SP-49 (cell line): ENCODE results near the gene DAB1.

DNA sequence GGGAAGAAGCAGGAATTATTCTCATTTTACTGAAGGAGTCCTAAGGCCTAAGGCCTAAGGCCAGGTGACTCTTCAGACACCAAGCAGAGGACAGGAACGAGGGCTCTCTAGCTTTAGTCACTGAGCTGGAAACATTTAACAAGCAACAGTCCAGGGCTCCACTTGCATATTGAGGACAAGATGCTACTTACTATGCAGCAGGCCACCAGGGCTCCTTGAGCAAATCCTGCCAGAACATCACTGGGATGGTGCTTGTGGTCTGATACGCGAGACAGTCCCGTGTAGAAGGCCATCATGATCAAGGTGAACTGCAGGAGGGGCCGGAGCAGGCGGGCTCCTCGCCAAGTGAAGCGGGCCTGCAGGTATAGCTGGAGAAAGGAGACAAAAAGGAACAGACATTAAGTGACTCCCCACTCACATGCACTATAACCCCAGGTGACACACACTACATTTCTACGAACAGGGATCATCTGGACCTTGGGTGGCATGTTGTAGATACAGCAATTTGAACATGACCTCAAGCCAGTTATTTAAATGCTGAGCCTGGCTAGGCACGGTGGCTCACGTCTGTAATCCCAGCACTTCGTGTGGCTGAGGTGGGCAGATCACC lies 67.5 kb downstream of the PLPP3 start:
- PRO-cap, result no peak

DNA sequence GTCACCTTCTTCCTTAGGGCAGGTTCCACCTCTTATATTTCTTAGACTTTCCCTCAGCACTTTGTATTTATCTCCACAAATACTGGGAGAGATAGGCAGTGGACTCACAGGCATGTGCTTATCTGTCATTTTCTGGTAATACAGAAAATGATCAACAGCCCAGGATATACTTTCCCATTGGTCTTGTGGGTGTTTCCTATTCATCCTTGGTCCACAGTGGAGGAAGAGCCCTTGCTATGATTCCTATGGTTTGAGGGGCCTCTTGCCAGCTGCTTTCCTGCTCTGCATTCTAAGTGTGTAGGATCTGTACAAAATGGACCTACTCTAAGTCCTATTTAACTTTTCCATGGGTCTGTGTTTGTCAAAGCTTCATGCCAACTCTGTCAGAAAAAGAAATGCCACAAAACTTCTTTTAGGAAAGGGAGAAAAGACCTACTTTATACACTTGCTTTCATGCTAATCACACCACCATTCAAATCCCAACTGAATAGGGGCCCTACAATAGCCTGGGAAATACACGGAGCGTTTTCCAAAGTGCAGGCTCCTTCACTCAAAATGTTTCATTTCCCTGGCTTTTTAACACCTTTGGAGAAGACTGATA lies 16.4 kb downstream of the PLPP3 start:
- PRO-cap, result no peak

DNA sequence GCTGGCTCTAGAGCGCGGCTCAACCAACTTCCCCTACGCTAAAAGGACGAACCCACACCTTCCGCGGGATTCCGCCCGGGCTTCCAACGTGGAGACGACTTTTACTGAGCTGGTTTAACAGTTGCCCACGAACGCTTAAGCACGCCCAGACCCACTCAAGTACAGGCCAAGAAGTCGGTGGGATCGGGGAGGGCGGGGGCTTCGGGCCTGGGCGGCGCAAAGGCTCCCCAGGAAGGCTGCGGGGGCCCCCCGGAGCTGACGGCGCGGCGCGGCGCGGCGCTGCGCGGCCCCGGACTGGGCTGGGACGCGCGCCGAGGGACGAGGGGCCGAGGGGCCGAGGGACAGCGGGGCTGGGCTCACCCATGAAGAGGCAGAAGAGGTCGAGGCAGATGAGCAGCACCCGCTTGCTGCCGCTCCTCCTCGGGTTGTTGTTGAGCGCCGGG lies 824 bp downstream of the PLPP3 start:
- PRO-cap, result no peak

DNA sequence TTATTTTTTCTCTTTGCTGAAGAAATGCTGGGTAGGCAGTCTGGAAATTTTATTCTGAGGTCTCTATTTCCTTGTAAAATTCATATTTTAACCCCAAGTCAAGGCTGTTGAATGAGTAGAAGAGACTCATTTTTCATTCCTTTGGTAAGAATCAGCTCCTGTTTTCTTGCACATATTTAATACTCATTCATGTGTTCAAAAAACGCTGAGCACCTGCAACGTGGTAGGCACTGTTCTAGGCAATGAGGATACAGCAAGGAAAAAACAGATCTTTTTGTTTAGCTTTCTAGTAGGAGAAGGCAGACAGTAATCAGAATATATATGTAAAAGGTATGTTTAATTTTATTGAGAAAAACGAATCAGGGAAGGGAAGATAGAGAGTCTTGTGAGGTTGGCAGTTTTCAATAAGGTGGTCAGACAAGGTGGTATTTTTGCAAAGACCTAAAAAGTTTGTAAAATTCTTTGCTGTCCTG lies 1.6 kb downstream of the PRKAA2 start:
- PRO-cap, result no peak

GRCh38 chr1:56681823-56682649 lies 36.9 kb downstream of the PRKAA2 start:
- PRO-cap, result no peak

DNA sequence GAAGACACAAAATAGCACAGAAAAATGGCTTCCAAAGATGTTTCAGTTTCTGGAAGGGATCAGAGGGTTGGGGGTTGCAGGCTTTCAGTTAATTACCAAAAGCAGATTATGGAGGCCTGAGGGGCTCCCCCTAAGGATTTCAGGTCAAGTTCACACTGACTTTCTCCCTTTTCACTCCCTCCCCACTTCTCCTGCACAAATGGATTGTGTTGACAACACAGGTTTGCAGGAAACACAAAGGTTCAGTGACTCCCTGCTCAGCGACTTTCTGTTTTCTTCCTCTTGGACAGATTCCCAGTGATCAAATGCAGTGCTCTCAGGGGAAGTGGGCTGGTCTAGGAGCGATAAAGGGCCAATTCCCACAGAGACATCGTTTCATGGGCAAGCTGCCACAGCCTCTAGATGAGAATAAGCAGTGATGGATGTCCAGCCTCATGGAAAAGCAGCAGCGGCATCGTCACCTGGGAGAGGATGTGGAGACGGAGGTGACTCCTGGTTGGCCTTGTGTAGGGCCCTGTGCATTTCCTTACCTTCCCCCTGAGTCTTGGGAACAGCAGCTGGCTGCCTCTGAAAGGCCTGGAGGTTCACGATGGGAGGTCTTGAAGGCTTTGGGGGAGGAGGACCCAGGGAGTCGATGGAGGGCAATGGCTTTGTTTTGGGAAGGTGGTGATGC lies 30.6 kb downstream of the FYB2 start:
- PRO-cap, result no peak

DNA sequence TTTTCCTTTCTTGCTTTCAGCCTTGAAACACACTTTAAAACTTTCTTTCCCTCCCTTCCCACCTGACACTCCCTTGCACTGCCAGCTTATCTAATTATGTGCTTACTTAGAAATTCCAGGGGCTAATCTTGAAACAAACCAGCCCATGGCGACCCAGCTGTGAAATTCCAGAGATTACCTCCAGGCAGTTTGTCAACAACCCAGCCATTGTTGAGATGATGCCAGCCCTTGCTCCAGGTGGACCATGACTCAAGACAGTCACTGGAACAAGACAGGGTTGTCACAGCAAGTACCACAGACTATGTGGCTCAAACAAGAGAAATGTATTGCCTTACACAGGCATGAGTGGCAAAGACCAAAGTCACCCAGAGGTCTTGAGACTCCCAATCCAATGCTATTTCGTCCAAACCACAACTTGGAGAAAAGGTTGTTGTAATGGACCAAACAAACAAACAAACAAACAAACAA lies 7.9 kb downstream of the FYB2 start:
- PRO-cap, result no peak

DNA sequence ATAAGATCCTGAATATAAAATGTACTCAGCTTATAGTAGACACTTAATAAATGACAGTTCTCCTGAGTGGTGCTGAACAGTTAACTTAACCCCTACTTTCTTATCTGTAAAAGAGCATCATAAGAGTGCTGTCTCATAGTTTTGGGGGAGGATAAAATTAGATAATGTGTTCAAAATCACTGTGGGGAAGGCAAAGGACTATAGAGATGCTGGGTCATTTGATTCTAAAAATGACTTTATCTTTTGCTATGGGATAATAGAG lies 632 bp downstream of the C8A start:
- PRO-cap, result no peak

GRCh38 chr1:56910690-56911116 lies 55.1 kb downstream of the C8B start:
- PRO-cap, result no peak

DNA sequence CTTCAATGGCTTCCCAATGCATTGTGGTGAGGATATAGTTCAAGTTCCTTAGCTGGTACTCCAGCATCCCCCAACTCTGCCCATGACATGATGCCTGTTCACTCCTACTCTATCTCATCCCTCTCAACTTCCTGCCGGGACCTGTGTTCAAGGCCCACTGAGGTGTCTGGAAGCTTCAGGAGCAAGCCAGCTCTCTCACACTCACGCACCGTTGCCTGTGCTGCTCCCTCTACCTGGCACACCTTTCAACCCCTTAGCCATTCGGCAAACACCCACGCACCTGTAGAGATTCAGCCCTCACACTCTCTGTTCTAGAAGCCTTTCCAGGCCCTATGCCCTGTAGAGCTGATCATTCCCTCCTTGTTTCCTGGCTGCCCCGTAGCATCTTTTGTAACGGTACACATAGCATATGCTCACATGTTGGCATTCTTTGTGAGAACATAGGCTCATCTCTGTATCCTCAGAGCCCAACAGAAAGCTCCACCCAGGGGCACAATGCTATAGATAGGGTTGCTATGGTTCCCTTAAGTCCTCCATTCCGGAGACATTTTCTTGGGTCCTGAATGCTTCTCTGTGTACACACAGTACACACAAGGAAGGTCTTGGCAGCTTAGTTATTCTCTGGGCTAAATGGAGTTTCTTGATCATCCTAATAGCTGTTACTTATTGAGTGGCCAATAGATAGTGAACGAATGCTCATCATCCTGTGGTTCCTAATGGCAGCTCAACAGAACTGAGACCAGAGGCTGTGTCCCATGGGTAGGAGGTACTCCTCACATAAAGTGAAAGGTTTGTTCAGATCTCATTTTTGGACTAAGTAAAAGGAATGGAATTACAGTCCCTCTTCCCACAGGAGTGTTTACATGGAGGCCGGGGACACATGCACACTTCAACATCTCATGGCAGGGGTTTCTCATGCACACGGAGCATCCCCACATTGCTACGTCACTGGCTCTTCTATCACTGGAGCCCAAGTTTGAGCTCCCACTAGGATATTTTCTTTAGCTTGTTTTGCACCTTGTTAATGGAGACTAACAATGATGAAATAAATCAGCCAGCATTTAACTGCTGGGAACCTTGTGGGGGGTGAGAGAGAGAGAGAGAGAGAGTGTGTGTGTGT lies 1.2 kb downstream of the C8B start:
- PRO-cap, result no peak

- PRO-cap, result no peak
Observed at GRCh38 chr1:57235730-57236259, 188.1 kb downstream of the DAB1 start.

- PRO-cap, result no peak
Observed at GRCh38 chr1:57325324-57325772, 98.5 kb downstream of the DAB1 start.

GRCh38 chr1:57423638-57424617 lies at the start of gene DAB1:
DAB1 (minus strand) TSS chr1:57424060.
- PRO-cap, result no peak

DNA sequence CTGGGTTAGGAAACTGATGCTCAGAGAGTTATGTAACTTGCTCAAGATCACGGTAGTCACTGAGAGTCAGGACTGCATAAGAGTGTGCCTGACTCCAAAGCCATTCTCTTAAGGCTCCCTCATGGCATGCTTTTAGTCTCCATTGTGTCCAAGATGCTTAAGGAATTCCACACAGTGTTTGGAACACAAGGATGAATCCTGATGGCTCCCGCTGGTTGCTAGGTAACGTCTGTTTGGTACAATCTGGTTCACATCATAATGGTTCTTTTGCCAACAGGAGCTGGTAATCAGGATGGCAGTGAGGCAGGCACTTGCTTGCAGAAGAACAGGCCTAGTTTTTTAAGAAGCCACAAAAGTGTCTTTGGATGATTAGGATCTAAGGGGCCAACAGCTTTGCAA lies 436.5 kb upstream of the DAB1 start:
- PRO-cap, result no peak

DNA sequence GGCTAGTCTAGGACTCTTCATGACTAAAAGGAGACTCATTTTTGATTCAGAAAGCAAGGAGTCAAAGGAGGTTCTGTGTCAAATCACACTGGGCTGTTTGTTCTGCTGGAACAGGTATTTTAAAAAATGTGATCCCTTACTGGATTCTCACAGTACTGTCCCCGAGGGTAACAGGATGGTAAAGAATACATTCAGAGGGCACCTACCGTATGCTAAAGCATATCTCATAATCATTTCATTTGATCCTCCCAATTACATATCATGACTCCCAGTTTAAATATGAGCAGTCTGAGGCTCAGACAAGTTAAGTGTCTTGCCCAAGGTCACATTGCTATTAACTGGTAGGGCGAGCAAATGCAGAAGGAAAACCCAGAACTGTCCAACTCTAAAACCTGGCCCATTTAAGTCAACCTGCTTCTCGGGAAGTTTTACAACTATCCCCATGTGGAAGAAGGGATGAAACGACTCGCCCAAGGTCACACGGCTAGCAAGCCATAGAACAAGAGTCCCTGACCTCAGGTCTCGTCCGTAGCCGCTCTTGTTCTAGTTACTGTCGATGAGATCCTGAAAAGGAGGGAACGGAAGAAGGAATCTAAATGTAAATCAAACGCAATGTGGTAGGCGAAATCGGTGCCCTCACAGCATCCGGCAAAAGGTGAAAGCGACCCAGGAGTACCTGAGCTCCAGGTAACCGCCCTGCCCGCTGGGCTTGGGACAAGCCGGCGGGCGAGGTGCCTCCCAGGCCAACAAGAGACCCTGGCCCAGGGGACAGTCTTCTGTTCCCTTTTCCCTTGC lies 556 bp downstream of the MYSM1 start:
- PRO-cap, result no peak

GRCh38 chr1:58773377-58773940 lies 10.4 kb downstream of the JUN start:
- PRO-cap, result no peak

- PRO-cap, result no peak
Observed at GRCh38 chr1:58779047-58779580, 4.7 kb downstream of the JUN start.

DNA sequence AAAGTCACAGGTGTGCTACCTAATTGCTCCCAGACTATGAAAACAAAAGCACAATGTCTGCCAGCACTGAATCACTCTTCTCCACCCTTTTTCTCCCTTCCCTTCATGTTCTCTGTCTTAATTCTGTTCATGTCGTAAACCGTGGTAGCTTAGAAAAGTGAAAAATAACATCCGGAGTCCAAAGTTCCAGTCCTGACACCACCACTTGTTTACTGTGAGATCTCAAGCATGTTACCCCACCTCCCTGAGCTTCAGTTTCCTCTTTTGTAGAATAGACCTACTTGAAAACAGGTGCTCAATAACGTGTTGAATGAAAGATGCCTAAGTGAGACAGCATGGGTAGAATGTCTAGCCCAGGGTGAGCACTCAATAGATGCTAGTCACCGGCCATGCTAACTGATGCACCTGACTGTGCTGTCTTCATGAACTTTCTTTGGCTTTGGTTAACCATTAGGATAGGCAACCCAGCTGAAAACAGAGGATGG lies 22.2 kb upstream of the JUN start:
- PRO-cap, result no peak

DNA sequence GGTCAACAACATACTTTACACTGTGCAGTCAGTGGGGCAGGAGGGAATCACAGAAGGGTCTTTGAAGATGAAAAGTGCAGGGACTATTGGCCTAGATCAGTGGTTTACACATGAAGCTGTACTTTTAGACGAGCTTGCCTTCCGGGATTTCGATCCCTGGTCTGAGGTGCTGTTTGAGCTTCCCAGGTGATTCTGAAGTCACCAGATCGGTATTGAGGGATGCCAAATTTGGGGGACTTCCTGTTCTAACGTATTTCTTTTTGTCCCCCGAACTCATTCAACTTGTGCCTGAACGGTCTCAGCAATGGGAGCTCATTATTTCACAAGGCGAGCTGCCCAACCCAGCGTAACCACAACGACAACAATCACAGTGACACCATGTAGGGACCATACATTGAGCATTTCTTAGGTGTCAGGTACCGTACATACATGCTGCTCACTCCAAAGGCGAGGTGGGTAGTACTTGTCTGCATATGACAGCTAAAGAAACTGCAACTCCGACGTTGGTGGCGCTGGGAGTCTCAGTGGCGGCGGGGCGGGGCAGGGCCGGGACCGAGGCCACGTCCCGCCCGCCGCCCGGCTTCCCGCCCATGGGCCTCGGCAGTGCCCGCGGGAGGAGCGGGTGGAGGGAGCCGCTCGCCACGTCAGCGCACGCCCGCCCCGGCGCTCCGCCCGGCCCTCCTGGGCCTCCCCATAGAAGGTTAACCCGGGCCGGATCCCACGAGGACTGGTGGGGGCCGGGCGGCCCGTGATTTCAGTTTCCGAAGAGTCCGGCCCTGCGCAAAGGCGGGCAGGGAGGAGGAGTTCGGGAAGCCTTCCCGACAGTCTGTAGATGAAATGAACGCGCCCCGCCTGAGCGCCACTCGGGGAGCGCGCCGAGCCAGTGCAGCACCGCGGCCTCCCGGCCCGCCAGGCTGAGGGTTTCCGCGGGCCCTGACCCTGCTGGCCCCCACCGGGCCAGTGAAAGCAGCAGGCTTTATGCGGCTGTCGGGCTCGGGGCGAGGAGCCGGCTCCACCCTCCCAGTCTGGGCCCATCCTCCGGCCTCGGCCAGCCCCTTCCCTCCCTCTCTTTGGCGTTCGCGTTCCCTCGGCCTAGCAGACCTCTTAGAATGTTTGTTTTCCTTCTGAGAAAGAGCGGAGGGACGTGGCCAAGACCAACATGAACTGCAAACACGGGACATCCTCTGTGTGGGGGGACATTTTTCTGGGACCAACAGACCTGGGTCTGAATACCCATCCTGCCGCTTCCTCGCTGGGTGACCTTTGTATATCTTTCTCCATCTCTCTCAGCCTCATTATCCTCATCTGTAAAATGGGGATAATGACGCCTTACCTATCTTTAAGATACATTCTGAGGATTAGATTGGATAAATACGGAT lies 119.8 kb upstream of the JUN start:
- PRO-cap, result unidirectional peak, plus-strand start at position 515 of the sequence

GRCh38 chr1:59008649-59008983 lies 224.8 kb upstream of the JUN start:
- PRO-cap, result no peak